Placental pericyte (primary cell): ENCODE measurements around a stretch of chr18.

GRCh38 chr18:74546512-74547552 lies 12.5 kb downstream of the CNDP1 start:
- CAGE, long polyA plus RNA: no peak

GRCh38 chr18:74588882-74589467 lies 8.7 kb upstream of the ZNF407 start:
- CAGE, long polyA plus RNA: no peak

DNA sequence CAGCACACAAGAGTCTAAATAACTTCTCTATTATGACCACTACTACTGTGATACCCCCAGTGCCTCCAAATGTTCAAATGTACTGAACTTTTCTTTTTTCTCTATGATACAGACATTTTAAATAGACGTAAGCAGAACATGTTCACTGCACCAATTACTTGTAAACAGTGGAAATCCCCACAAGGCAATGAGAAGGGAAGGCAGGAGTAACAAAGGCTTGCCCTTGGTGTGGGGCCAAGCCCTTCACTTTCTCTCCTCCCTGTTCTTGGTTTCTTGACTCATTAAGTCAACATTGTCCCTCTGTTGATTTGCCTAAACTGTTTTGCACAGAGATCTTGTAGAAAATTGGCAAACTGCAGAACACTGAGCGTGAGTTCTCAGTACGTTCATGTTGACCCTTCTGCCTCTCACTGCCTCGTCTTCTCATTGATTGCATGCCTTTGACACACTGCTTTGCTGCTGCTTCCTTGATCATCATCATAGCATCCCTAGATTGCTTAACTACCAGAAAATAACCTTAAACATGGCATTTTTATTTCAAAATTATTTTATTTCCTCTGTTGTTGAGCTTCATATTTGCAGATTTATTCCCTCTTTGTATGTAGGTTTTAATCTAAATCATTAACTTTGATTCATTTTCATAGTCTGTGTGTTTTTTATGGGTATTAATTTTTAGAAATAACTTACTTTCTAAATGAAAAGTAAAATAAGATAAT lies 257.7 kb downstream of the PTGR3 start:
- CAGE, long polyA plus RNA: no peak

GRCh38 chr18:75207306-75207879 lies 1.5 kb downstream of the PTGR3 start:
- CAGE, long polyA plus RNA: no peak

GRCh38 chr18:75207880-75208797 lies 800 bp downstream of the PTGR3 start:
- CAGE, long polyA plus RNA: no peak

DNA sequence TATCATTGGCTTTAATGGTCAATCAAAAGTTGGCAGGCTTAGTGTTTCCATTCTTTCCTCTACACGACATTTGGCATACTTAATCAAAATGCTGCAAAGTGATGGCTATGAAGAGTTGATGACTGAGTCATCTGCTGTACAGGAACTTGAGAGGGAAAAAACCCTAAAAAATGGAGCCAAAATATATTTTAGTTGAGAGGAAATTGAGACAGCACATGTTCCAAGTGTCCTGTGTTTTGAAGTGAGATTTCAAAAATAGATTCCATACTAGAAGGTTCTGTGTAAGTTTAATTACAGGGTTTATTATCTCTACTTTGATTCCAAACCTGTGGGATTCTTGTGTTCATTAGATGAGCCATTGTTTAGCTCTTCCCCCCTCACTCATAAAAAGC lies 3.2 kb downstream of the TSHZ1 start:
- CAGE, long polyA plus RNA: no peak

DNA sequence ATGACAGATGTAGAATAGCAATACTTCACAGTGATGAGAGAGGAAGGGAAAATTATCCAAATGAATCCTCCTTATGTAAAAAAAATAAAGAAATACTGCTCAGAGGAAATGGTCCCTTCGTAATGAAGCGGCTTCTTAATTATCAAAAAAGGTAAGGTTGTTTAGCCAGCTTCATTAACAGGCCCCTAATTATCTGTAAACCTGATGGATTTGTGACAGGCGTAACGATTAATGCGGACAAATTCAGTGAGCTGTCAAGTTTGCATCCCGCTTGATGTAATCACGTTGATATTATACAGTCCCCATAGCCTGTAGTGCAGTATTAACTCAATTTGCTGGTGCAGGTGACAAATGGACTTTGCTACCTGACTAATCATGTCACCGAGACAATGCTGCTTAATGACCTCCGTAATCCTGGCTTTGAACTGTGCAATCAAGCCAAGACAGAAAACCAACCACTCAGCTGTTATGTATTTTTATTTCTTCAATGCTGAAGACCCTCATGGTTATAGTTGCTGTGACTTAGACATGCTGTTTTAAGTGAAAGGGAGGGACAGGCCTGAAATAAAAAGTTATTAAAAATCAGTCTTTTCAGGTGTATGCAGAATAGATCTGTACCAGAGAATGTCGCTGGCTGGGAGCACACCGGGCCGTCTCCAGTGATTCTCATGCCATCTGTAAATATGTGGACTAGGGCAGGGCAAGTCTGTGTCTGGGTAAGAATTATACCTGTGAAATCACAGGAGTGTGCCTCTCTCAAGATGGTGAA lies 4.2 kb downstream of the TSHZ1 start:
- CAGE, long polyA plus RNA: no peak

DNA sequence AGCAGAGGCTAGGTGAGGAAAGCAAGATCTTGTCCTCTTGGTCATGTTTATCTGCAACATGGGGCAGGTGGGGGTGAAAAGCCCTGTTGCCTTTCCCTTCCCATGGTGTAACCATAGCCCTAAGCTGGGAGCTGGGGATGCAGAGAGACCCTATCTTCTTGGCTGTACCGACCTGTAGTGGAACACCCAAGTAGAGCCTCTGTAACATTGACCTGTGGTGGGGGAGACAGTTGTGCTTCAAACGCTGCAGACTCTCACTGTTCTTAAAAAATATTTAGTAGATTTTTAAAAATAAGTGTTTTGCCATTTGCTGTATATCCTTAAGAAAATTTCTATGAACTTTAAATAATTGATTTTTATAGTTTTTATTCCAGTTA lies 247.3 kb upstream of the SMIM21 start:
- CAGE, long polyA plus RNA: no peak

GRCh38 chr18:76064956-76065329 lies 430.1 kb downstream of the ZNF516 start:
- CAGE, long polyA plus RNA: no peak

DNA sequence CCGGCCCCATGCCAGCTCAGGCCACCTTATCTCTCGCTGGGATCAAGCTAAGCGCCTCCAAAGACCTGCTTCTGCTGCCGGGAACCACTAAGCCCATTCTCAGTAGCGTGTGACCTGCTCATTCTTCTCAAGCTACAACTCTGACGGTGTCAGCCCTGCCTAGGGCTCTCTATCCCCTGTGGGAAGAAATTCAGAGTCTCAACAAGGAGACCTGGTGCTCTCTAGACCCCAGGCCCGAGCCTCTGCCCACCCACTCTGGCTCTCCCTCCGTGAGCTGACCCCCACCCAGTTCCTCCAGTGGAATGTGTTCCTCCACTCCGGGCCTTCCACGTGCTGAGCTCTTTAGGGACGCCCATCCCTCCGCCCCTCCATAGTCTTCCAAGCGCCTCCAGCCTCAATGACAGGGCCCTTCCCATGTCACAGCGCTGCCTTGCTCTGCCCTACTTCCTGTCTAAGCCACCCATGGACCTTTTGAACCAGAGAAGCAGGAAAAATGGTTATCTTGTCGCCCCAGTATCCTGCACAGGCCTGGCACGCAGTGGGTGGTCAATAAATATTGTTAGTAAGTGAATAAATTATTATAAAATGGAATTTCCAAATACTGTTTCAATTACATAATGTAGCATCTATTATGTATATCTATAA lies 127.7 kb downstream of the ZNF516 start:
- CAGE, long polyA plus RNA: no peak

DNA sequence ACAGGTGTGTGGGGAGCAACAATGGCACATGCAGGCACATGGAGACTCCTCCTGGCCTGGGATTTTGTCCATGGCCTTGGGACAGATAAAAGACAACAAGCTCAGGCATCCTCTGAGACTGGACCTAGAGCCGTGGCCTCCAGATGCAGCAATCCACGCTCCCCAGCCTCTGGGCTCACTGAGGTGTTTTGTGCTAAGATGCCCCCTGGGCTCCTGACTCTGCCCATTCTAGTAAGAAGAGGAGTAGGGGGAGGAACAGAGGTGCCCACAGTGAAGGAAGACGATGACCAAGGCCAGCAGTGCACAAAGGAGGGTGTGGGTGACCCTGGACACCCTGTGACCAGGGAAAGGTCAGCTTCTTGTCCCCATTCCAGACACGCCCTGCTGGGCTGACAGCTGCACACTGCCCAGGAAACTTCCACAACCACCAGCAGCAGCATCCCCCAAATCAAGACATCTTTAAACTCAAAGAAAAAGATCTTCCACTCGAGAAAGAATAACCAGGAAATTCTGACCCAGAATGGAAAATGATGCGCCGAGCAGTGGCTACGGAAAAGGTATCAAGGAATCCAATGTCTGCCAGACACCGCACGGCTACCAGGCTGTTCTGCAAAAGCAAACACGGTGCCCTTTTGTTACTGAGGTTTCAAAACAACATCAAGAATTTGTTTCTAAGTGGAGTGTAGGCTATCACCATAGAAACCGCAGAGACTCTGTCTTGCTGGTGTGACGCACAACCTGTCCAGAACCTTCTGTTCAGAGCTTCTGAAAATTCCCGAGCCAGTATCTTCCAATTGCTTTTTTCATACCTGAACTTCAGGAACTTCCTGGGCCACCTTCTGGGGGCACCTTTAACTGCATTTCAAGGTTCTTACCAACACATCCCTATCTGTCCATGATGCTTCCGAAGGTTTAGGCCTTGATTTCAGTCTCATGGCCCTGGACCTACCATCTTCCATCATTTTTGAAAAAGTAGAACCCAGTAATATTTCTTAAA lies 65.5 kb downstream of the ZNF516 start:
- CAGE, long polyA plus RNA: no peak

DNA sequence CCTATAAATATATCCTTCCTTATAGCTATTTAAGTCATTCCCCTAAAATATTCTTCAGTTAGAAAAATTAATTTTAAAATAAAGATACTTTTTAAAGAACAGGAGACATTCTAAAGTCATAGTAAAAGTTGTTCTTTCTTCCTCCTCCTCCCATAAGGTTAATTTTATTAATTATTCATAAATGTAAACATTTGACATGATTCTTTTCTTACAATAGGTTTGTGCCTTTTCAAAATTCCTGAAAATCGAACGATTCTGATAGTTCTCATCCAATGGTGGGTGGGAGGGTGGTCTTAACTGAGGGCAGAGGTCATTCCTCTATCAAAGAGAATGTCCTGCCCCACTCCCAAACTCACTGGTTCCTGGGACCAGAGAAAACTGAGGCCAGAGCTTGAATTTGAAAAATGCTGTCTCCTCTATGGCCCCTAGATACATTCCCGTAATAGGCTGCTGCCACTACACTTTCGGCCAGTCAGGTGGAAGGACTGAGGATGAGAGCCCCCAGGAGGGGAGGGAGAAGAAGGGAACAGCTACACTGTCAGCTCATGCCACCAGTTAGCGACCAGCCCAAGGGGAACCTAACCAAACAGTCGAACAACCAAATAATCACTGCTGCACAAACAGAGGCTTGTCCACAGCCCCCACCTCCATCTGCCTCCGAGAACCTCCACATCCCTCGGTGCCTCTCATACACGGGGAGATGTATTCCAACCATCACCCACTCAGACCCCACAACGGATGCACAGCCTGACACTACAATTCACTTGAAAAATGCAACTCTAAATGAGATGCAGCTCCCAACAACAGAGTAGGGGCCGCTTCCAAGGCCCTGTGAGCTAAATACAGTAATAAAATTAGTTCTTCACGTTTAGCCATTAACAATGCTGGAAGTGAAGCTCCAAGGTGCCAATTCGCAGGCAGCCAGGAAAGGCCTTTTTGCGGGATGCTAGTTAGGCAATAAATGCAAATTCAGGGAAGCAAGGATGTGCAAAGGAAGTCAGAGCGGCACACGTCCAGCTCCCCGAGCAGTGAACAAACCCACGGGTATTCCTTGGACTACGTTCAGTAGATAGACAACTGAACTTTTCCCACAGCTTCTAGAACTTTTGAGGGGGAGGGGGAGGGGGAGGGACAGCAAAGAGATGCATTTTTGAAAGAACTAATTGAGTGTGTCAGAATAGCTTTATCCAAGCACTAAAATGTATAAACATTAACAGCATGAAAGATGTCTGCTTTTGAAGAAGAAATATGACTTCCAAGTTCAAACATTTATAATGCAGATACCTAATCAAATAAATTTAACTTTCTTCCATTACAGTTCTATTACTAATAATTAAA lies 7.2 kb downstream of the ZNF516 start:
- CAGE, long polyA plus RNA: no peak

GRCh38 chr18:76545785-76546427 lies 50.9 kb upstream of the ZNF516 start:
- CAGE, long polyA plus RNA: no peak

DNA sequence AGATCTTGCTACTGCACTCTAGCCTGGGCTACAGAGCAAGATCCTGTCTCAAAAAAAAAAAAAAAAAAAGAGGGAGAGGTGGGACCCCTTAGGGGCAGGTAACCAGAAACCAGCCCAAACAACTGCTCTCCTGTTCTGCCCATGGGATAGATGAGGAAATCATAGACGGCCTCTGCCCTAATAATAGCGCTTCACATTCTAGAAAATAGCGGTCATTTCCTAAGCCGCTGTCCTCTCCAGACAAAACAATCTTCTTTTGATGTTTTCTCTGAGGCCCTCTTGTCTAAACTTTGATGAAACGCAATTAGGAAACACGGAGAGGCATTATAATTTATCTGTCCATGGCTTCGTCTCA lies 151.8 kb upstream of the ZNF236 start:
- CAGE, long polyA plus RNA: no peak

- CAGE, long polyA plus RNA: no peak
These were observed 288 bp upstream of the ZNF236 start for GRCh38 chr18:76822203-76822335.

DNA sequence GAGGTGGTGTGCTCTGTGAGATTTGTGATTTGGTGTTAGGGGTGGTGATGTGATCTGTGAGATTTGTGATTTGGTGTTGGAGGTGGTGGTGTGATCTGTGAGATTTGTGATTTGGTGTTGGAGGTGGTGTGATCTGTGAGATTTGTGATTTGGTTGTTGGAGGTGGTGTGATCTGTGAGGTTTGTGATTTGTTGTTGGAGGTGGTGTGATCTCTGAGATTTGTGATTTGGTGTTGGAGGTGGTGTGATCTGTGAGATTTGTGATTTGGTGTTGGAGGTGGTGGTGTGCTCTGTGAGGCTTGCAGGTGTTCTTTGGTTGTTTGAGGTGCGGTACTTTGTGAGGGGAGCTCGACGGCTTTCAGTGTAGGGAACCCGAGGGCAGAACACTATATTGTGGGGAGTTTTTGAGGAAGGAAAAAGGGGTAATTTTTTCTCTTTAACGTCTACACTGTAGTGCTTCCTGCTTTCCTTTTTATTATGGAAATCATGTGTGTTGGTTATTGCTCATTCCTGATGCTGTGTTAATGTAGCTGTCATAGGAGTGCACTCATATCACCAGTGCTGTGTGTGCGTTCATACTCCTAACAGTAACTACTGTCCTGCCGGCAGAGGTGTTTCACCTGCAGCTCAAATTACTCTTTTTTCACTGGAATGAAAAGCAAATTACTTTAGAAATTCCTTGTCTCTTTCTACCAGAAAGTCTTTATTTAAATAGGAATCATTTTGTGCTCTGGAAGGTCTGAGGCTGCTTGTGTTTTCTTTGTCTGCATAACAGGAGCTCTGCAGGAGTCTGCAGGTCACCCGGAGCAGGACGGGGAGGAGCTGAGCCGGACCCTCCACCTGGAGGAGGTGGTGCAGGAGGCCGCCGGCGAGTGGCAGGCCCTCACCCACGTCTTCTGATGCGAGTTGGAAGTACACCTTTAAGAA lies 145.3 kb downstream of the ZNF236 start:
- CAGE, long polyA plus RNA: no peak

DNA sequence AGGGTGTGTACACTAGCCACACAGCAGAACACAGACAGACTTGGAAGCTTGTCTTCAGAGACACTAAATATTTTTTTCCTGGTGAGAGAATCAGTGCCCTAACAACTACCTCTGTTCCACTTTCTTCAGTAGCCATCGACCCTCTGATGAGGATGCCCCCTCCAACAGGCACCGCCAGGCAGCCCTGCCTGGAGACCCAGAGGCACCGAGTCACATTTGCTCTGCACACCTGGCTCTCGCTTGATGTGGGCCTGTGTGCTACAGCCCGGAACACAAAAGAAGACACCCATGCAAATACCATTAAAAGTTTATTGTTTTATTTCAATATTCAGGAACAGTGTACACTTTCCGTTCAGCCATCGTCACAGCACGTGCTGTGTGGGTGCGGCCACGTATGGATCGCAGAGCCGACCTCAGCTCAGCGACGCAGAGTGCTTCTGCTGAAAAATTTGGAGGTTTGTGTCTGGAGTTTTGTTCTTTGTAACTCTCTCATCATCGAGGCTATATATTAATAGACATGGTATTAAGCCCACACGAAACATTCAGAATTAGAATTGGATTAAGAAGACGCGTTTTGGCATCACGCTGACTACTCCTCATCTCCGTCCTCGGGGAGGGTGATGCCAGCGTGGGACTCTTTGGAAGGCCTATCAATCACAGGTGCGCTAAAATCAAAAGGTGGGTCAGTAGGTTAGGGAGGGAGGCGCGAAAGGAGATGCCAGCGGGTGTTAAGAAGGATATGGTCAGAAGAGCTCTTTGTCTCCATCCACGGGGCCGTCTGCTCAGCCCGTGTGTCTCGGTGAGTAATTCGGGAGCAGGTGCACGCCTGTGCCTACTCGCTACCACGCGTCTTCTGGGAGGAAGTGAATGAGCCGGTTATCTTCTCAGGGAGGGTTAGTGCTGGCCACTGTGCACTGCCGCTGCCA lies 153.8 kb downstream of the MBP start:
- CAGE, long polyA plus RNA: no peak

- CAGE, long polyA plus RNA: no peak
These were observed 149.4 kb downstream of the MBP start for GRCh38 chr18:76983087-76983696.

GRCh38 chr18:77084637-77085050 lies 47.9 kb downstream of the MBP start:
- CAGE, long polyA plus RNA: no peak

DNA sequence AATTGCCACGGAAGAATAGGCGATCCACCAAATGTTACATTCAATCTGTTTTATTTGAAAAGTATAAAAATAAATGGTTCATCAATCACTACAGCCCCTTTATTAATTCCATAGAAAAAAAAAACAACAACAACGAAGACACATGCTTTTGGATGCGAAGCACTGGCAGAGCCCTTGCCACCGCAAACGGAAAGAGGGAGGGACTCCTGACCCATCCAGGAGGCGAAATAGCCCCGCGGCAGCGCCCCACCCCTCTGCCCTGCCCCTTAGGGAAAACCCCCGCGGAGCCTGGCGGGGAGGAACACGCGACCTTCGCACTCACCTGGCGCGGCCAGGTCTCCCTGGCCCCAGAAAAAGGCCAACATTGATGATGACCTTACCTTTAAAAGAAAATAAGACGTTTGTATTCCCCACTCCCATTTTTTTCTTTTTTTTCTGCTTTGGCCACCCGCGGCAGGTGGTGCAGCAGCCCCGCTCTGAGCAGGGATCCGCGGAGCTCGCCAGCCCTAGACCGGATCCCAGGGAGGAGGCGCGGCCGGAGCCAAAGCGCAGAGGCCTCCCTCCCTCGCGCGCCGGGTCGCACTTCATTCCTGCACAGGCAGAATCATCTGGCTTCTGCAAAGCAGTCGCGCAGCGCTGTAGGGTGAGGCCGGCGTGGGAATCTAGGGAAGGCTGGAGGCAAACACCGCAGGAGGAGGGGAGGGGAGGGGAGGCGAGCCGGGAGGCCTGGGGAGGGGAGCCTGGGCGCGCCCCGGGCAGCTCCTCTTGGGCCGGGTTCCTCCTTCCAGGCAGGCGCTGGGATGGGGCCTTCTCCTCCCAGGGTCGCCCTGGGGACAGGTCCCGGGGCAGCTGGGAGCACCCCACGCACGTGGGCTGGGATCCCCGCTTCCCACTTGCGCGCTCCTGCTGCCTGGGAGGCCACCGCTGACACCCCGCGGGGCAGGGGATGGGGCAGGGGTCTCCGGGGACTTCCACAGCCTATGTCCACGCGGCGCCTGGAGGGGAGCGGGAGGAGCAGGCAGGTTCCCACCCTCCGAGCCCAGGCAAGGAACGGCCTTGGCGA lies 45.3 kb downstream of the MBP start:
- CAGE, long polyA plus RNA: no peak